Paraaortic lymph node (tissue), 1 donor: ENCODE measurements around the genes CLDN9, BICDL2, ZNF200 and MEFV.

- PRO-cap: no peak
Measured at GRCh38 chr16:2715453-2716025, 4.5 kb downstream of the PRSS27 start.

GRCh38 chr16:2720909-2722061, 1.3 kb upstream of the PRSS27 start:
- PRO-cap: bidirectional peak, plus-strand start at chr16:2721209, minus-strand start at chr16:2721051

DNA sequence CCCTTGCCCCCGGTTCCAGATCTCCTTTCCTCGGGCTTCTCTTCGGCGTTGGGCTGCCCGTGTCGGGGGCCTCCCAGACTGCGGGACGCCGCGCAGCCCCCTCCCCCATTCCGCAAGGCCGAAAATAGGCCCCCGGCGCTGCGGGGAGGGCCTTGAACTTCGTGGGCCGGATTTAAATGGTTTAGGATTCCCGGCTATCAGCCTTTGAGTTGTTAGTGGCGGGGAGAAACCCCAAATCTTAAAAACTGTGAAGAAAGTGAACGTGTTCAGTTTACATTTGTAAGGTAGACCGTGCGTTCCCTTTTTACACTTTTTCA, 760 bp downstream of the SRRM2 start:
- PRO-cap: no peak

GRCh38 chr16:2764304-2765054, 12.0 kb downstream of the SRRM2 start:
- PRO-cap: no peak

GRCh38 chr16:2769391-2770415, 7.4 kb downstream of the ELOB start:
- PRO-cap: no peak

- PRO-cap: no peak
Measured at GRCh38 chr16:2777457-2777659, 278 bp upstream of the ELOB start.

GRCh38 chr16:2905849-2906428, 5.8 kb upstream of the FLYWCH1 start:
- PRO-cap: unidirectional peak, plus-strand start at chr16:2905994

DNA sequence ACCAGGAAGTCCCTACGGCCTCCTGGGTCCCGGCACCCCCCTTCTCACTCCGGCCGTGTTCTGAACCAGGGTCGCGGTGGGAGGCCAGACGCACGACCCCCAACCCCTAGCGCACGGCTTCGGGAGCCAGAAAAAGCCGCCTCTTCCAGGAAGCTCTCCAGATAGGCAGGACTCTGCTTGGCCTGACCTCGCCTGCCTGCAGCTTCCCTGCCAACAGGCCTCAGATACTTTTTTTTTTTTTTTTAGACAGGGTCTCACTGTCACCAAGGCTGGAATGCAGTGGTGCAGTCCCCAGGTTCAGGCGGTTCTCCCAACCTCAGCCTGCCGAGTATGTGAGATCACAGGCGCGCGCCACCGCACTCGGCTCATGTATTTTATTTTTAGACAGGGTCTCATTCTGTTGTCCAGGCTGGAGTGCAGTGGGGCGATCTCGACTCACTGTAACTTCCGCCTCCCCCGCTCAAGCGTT, 603 bp upstream of the PKMYT1 start:
- PRO-cap: no peak

DNA sequence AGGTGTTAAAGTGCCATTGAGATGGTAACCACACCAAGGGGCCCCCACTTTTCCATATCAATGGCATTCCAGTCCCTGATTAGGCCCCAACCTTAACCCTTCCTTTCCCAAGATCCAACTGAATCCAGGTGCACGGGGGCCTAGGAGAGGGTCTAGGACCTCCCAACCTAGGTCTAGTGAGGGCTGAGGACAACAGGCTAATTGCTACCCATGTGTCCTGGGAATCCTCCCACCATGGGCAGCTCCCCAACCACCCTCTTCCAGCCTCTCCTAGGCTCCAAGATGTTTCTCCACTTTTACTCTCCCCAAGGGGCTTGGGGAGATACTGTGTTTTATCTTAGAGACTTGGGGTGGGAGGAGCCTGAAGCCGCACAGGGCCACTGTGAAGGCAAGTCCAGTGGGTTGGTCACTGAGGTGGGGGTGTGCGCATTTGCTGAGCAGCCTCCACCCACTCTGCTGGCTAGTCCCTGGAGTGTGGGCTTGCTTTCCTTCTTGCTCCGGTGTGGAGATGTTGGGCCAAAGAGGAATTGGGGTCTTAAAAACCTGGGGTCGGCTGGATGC, 4.2 kb upstream of the CLDN9 start:
- PRO-cap: no peak

DNA sequence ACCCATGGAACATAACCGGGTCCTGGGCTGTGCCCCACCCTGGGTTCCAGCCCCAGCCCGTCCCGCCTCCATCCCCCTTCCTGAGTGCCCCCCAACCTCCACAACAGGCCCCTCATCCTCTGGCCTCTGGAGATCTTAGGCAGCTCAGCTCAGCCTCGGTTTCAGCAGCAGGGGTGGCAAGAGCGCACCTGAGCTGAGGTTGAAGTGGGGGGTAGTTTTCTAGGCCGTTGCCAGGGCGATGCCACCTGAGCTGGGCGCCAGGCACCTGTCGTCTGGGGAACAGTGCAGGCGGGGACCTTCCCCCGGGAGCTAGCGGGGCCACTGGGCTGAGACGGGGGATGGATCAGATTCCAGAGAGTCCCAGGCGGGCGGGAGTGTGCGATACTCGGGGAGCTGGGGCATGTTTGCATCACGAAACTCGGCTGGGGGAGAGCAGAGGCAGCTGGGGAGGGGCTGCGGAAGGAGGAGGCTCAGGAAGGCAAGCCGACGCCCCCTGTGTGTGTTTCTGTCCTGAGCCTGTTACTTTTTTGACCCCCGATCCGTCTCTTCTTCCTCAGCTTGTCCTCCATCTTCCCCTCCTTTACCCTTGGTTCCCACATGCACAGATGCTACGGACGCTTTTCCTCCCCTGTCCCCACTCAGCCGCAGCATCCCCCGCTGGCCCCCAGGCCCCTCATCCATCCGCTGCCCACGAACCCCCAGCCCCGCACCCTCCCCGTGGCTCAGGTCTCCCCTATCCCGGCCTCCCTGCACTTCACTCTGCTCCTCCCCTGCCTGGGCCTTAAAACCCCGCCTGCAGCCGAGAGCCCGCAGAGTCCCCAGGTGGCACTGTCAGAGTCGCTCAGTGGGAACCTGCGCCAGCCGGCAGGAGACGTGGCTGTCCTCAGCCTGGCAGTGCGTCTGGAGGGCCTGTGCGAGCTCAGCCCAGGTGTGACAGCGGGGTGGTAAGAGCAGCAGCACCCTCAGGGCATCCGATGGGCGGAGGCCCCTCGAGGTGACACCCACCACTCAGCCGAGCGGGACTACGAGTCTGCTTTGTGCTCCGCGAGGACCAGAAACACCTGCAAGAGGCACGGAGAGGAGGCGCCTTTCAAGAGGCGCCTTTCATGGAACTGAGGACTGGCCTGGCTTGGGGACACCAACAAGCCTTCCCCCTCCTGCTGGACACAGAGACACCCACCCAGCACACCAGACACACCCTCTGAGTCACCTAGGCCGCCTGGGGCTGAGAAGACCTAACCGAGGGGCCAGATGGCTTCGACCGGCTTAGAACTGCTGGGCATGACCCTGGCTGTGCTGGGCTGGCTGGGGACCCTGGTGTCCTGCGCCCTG, at the start of gene CLDN9:
TSS of gene CLDN9 (plus strand) at position 812 of the 1,332 bp plus-strand sequence.
- PRO-cap: no peak

GRCh38 chr16:3036390-3037360, at the start of gene BICDL2:
BICDL2 (minus strand) TSS chr16:3036944.
- PRO-cap: no peak

GRCh38 chr16:3074727-3075508, 9.5 kb downstream of the IL32 start:
- PRO-cap: bidirectional peak, plus-strand start at chr16:3075172, minus-strand start at chr16:3075042

DNA sequence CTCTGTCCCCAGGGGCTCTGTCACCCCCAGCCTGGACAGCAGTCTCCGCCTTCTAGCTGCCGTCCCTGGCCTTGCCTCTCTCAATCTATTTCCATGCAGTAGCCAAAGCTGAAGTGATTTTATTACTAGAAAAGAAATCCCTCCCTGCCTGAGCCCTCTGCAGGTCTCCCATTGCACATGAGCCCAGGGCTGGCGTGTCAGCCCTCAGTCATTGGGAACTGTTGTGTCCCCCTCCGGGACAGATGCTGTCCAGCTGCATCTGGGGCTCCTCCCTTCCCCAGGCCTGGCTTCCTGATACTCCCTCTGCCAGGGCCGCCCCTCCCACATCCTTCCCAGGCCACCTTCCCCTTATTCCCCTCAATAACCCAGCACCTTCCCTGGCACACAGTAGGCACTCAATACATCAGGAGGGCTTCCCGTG, 11.3 kb downstream of the ZSCAN10 start:
- PRO-cap: no peak

DNA sequence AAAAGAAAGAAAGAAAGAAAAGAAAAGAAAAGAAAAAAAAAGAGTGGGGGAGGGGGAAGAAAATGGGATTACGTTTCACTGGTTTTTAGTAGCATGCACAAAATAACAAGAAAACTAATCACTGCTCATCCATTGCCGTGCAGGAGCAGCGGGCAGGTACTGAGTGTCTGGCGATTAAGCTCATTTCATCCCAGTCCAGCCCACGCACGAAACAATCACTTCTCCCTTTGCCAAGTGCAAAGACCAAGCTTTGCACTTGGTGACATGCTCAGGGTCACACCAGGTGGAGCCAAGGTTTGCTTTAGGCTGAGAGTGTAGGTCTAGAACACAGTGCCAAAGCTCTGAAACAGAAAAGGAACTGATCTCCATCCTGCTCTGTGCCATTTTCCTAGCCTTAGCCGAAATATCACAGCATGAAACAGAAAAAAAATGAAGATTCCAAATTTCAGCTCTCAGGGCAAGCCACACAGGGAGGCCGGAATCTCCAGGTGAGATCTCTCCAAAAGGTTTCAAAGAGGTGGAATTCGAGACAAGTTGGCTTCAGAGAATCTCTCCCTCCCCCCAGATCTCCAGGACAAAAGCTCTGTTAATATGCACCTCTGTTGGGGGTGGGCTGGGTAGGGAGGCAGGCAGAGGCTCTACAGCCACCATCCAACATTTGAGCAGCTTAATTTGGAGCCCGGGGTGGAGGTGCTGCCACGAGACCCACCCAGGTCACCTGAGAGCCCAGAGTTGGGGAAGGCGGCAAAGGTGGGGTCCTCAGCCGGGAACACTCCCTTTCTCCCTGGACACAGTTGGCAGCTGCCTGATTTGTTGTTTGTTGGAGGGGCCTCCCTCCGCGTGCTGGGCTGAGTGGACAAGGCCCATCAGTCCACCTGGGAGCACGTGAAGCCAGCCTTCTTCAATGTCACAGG, 778 bp downstream of the ZSCAN10 start:
- PRO-cap: no peak

DNA sequence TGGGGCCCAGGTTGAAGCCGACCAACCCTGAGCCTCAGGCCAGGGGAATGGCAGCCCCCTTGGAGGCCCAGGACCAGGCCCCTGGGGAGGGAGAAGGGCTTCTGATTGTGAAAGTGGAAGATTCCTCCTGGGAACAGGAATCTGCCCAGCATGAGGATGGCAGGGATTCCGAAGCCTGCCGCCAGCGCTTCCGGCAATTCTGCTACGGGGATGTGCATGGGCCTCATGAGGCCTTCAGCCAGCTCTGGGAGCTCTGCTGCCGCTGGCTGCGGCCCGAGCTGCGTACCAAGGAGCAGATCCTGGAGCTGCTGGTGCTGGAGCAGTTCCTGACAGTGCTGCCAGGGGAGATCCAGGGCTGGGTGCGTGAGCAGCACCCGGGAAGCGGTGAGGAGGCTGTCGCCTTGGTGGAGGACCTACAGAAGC, 2.4 kb downstream of the ZNF213 start:
- PRO-cap: no peak

DNA sequence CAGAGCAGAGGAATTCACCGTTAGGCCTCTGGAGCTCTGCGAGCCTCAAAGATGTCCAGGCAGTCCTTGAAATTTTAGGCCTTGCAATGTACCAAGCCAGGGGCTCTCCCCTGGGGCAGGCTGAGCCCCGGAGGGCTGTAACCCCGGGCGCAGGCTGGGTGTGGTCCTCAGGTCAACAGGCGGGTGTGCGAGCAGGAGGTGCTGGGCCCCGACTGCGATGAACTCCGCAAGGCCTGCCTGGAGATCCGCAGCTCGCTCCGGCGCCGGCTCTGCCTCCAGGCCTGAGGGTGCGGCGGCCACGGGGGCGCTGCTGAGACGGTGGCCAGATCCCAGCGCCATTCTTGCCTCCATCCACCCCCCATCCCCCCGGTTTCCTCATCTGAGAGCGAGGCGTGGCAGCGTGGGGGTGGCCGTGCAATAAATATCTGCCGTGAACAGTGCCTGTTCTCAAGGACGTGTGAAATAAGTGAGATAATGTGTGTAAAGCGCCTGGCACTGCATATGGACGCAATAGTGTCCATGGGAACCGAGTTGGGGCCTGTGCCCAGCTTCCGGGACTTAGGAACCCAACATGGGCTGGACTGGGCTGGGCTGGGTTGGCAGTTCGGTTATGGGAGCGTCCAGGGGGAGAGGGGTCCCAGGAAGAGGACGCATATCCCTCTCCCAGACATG, 14.8 kb downstream of the ZNF213 start:
- PRO-cap: no peak

GRCh38 chr16:3195942-3196227, 39.1 kb downstream of the ZNF200 start:
- PRO-cap: no peak

GRCh38 chr16:3216108-3216687, 18.8 kb downstream of the ZNF200 start:
- PRO-cap: no peak

DNA sequence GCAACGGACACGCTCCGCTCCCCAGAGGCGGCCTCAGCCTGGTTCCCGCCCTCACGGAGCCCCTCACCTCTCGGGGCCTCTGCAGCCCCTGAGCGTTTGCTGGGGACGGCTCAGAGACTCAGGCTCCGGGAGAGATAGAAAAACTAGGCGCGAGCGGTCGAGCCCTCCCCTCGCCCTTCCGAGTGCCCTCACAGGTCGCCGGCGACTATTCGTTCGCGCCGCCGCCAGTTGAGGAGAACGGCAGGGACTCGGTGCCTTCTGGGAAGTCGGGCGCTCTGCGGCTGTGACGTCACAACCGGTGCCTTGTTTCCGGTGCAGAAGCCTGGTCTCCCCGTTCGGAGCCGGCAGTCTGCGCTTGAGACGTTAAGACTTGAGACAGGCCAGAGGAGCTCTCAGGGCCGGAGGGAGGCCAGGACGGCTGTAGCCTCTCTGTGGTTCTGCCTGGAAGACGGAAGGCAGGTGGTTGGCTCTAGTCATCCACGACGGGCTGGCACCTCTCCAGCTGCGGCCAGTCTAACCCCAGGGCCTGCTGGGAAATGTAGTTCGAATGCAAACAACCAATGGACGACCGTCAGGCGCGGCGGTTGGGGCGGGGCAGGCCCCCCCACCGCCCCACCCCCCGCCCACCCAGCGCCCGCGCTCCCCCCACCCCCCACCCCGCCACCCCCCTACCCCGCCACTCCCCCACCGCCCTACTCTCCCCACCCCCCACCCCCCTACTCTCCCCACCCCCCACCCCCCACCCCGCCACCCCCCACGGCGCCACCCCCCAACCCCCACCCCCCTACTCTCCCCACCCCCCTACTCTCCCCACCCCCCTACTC, at the start of gene ZNF200:
TSS of gene ZNF200 (minus strand) at position 239 of the 824 bp plus-strand sequence.
- PRO-cap: bidirectional peak, plus-strand start at position 315 of the sequence, minus-strand start at position 203 of the sequence

GRCh38 chr16:3256256-3256904, at the start of gene MEFV:
MEFV (minus strand) TSS chr16:3256633.
- PRO-cap: no peak